ENCODE data around the genes BOLA3, SLC4A5, WBP1 and LBX2.

- RRBS, result no CpG with 5 or more reads among the region's 31 CpGs
Measured at GRCh38 chr2:73980952-73981877, 3.5 kb upstream of the TET3 start.

- RRBS, result 20% methylated on average over 6 of the region's 20 CpGs
Measured at GRCh38 chr2:73983419-73983943, 1.2 kb upstream of the TET3 start.

GRCh38 chr2:73986200-73987109 is 1.7 kb downstream of the TET3 start:
- RRBS, result 70% methylated on average over 6 of the region's 26 CpGs

DNA sequence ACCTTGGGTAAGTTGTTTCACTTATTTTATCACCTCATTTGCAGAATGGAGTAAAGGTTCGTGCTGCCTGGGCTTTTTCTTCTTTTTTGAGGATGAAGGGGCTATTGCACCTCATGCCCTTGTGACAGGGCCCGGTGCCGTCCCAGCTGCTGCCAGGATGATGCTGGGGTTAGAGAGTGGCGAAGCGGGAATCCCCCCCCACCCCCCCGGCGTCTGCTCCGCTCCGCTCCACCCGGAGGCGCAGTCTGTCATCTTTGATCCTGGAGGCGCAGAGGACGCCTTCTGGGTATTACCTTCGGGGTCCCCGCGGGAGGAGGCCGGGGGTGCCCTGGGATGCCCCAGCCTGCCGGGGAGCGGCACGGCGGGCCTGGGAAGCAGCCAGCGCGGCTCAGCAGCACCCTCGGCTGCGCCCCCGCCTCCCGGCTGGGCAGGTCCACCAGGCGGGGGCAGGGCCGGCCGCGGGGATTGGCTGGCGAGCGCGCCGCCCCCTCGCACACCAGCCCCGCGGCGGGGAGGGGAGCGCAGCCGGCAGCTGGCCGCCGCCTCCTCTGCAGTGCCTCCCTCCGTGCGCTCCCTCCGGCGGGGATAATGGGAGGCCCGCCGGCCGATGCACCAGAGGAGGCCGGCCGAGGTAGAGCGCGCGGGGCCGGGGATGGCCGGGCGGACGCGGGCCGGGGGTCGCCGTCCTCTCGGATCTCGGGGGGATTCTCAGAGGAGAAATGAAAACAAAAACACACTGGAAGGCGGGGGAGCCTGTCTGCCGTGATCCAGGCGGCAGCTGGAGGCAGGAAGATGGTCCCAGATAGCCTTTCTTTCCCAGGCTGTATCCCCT is 17.7 kb downstream of the TET3 start:
- RRBS, result under 1% methylated on average over 37 of the region's 68 CpGs

GRCh38 chr2:74053978-74054237 is 69.2 kb downstream of the TET3 start:
- RRBS, result no CpG with 5 or more reads among the region's 3 CpGs

GRCh38 chr2:74100916-74102035 is 46.4 kb downstream of the BOLA3 start:
- RRBS, result 100% methylated on average over 1 of the region's 43 CpGs

DNA sequence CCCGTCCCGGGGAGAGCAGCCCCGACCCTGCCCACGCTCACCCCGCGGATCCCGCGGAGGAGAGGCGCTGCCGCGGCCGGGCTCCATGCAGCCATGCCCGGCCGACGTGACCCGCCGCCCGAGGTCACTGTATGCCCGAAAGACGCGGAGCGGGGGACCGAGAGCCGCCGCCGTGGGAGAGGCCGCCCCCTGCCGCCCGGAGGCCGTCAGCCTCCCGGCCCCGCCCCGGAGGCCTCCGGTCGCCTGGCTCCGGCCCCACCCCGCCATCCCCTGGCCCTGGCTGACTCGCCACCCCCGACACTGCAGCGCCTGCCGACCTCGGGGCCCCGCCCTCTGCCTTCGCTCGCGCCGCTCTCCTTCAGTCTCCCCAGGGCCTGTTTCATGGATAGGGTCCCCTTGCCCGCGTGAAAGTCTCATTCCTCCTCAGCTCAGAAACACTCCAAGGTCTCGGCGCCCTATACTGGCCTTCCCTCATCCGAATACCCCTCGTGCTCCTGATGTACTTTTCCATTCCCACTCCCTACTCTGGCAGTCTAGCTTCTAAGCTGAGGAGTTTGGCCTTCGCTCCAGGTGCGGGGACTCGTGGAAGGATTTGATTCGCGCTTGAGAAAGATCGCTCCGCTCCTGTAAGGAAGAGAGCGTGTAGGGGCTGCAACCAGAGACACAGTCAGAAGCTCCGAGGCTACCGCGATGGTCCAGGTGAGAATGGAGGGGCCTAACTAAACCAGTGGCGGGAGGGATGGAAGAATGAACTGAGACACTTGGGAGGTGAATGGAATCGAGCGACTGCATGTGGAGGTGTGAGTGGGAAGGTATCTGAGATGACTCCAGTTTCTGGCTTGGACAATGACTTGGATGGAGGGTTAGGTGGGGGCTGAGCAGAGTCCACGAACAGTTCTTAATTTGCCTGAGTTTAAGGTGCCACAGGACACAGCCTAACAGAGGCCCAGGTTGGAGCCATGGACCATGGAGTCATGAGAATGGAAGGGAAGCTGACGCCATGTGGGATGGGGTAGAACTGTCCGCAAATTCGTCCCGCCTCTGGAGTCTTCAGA is at the start of gene BOLA3:
BOLA3 (minus strand) TSS at position 133 of the 1,055 bp plus-strand sequence.
- RRBS, result 1% methylated on average over 23 of the region's 72 CpGs

GRCh38 chr2:74152710-74153559 is 5.2 kb upstream of the BOLA3 start:
- RRBS, result no CpG with 5 or more reads among the region's 2 CpGs

GRCh38 chr2:74164958-74165554 is 13.6 kb downstream of the MOB1A start:
- RRBS, result no CpG with 5 or more reads among the region's 2 CpGs

DNA sequence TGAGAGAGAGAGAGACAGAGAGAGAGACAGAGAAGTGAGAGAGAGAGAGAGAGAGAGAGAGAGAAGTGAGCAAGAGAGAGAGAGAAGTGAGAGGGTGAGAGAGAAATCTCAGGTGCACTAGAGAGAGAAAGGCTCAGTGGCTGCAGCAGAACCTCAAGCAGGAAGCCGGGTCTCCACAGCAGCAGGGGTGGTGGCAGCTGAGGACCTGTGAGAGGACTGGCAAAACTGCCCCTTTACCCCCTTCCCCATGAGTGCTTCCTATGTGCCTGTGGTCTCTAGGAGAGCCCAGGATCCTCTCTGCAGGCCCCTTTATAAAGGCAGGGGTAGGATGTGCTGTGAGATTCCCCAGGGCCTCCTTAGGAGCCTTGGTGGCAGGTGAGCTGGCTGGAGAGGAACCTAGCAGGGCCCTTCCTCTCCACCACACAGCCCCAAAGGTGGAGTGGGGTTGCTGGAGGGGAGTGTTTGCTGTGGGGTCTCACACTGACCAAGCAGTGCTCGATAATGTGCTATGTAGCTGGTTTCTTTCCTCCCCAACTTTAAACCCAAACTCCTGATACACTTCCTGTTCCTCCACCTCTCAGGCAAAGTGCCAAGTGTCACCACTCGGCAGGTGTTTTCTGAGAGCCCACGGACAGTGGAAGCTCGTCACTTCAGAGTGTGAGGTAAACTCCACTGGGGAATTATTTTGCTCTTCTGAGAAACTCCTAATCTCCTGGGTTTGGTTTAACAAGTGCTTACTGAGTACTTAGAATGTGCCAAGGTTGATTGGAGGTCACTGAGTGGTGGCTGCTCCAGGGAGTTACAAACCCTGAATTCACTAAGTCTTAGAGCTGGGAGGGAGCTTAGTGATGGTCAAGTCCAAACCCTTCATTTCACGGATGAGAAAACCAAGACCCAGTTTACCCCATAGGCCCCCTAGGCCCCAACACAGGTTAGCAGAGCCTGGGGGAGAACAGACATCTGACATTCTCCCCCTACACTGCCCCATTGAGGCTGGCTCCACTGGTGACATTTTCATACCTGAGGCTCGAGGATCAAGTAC is 52.3 kb downstream of the SLC4A5 start:
- RRBS, result no CpG with 5 or more reads among the region's 7 CpGs

DNA sequence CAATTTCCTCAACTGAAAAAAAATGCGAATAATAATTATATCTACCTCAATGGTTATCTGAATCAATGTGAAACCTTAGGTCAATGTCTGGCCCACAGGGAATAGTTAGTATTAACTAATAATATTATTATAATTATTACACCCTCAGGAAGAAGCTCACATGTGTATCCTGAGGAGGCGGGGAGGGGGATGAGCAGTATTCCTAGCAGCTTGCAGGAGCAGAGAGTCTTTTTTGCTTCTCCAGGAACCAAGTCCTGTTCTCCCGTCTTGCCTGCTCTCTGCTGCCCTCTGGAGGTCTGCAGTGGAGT is 8.5 kb downstream of the SLC4A5 start:
- RRBS, result no CpG with 5 or more reads among the region's 3 CpGs

GRCh38 chr2:74343214-74343862 is at the start of gene SLC4A5:
Gene SLC4A5 (minus strand): TSS chr2:74343416.
- RRBS, result no CpG with 5 or more reads among the region's 3 CpGs

GRCh38 chr2:74421929-74422523 is 496 bp downstream of the WDR54 start:
- RRBS, result no CpG with 5 or more reads among the region's 31 CpGs

DNA sequence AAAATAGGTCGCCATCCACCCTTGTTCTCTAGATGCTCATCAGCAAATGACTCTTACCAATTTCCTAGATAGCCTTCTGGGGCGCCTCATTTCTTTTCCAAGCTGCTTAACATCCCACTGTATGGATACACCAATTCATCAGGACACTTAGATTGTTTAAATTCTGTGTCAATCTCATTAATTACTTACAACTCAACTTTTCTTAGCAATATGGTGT is 633 bp upstream of the INO80B start:
- RRBS, result no CpG with 5 or more reads among the region's 2 CpGs

- RRBS, result 2% methylated on average over 7 of the region's 49 CpGs
Measured at GRCh38 chr2:74457844-74458647, at the start of gene WBP1. Gene WBP1 (plus strand): TSS chr2:74458438.

DNA sequence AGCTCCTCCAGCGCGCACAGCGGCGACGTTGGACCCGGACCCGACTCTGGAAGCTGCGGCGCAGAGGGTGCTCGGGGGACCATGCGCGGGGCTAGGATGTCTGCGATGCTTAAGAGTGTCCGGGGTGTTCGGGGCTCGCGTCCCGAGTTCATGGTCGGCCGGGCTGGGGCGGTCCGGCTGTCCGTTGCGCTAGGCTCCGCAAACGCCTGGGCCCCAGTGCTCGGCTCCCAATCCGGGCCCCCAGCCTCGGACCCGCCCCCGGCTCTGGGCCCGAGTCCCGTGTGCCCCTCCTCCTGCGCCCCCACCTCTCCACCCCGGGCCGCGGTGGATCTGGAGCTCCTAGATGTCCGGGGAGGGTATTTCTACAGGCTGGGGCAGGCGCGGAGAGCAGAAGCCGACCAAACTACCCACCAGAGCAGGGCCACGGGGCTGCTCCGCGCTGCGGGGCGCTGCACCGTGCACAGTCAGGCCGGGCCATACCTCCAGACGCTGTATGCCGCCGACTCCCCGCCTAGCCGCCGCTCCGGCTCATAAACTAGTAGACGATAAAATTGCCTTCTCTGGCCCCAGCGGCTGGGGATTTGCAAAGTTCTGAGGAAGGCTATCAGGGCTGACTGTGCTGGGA is at the start of gene LBX2:
LBX2 (minus strand) TSS at position 218 of the 625 bp plus-strand sequence.
- RRBS, result 5% methylated on average over 38 of the region's 57 CpGs

DNA sequence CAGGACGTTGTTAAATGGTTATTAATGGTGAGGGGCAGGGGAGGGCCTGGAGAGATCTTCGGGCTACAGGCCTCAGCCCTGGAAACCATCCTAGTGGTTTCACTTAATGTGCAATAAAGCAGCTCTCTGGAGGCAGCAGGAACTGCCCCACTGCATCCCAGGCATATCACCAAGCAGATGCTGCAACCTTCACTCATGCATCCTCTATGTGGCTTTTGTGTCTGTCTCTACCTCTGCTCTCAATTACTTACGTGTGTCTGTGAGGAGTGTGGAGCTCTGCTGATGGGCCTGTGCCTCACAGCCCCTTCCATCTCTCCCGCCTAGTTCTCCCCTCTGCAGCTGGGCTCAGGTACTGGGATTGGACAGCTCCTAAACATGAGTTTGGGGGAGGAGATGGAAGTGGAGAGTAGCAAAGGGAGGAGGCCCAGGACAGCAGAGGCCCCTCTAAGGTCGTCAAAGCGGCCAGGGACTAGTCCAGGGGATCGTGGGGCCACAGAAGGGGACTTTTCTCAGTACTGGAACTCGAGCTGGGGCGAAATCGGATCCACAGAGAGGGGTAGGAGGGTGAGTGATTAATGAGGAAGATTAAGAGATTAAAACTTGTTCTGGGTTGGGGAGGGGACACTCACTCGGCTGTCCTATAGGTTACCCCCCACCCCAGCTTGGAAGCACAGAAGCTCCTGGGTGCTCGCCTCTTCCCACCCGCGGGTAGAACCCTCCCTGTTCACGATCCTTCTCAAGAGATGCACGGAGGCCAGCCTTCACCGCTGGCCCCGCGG is 2.0 kb upstream of the LBX2 start:
- RRBS, result no CpG with 5 or more reads among the region's 19 CpGs

DNA sequence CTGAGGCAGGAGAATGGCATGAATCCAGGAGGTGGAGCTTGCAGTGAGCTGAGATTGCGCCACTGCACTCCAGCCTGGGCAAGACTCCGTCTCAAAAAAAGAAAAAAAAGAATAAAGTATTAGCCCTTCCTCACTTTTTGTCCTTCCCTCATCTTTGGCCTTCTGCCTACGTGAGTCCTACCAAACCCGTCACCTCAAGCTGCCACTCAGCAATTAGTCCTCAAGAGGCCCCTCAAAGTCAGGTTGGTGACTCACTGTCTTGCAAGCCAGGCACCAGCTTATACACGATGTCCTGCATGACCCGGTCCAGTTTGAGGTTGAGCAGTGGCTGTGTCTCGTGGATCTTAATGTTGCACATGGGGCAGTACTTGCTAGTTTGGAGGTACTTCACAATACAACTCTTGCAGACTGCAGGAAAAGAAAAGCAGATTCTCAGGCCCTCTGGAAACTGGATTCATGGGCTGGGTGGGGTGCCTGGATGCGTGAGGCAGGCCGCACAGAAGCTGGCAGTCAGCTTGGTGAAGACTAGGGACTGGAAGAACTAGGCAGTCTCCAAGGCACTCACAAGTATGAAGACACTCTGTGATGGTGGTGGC is 920 bp downstream of the PCGF1 start:
- RRBS, result no CpG with 5 or more reads among the region's 9 CpGs

GRCh38 chr2:74540116-74540484 is 10.4 kb downstream of the HTRA2 start:
- RRBS, result no CpG with 5 or more reads among the region's 7 CpGs

GRCh38 chr2:74577276-74578121 is 23.0 kb downstream of the DOK1 start:
- RRBS, result no CpG with 5 or more reads among the region's 6 CpGs